Psoas muscle (tissue), 2 donors: Measurements from ENCODE around the genes GZF1 and CST3.

GRCh38 chr20:20076018-20076646 is 23.8 kb downstream of the CFAP61 start:
- PRO-cap, 2 experiments, result peak in 2 of 2 experiments; most common minus-strand start chr20:20076402 (in 2)

- PRO-cap, 2 experiments, result no peak in any of the 2 experiments
Measured at GRCh38 chr20:20211050-20211464, 156.8 kb upstream of the INSM1 start.

- PRO-cap, 2 experiments, result no peak in any of the 2 experiments
Measured at GRCh38 chr20:20472341-20473034, 104.6 kb downstream of the INSM1 start.

- PRO-cap, 2 experiments, result no peak in any of the 2 experiments
Measured at GRCh38 chr20:20492473-20492821, 124.5 kb downstream of the INSM1 start.

GRCh38 chr20:20494771-20495525 is 127.0 kb downstream of the INSM1 start:
- PRO-cap, 2 experiments, result no peak in any of the 2 experiments

GRCh38 chr20:20512271-20513260 is 144.7 kb downstream of the INSM1 start:
- PRO-cap, 2 experiments, result no peak in any of the 2 experiments

DNA sequence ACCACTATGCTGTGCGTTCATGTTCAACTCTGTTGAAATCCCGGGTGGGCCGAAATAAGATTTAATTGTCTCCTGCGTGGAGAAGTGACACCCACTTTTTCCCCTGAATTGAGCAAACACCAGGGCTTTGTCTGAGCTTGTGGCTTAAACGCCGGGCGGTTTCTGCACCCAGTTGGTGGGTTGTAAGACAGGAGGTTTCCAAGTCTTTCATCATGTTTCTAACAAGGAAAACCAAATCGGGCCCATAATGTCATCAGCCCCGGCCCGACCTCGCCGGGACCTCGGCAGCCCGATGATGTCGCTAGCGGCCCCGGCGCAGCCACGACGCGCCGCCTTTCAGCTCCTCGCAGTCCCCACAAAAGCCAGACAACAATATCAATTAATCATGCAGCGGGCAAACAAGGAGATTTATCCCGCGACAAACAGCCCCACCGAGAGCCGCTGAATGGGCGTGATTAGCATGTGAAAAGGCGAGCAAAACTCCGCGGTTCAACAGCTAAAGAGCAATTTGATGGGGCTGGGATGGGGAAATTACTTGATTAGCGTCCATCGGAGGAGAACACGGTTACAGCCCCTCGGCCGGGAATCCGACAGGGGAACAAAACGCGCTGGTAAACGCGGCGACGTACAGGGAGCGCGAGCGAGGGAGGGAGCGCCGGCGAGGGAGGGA is 25.1 kb upstream of the KIZ start:
- PRO-cap, 2 experiments, result no peak in any of the 2 experiments

DNA sequence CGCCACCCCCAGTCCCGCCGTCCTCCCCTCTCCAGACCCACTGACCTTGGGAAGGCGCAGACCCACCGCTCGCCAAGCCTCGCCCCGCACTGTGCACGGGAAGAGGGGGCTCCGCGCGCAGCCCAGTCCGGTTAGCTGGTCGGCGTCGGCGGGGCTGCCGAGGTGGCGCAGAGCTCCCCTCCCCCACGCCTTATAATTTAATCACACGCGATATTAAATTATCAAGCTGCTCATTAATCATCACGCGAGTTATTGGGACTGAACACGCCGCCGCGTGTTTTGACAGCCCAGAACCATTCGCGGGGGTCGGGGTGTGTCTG is 19.7 kb upstream of the KIZ start:
- PRO-cap, 2 experiments, result no peak in any of the 2 experiments

- PRO-cap, 2 experiments, result no peak in any of the 2 experiments
Measured at GRCh38 chr20:21302602-21303088, 486 bp upstream of the XRN2 start.

GRCh38 chr20:21359873-21360284 is 37.4 kb downstream of the NKX2-4 start:
- PRO-cap, 2 experiments, result no peak in any of the 2 experiments

DNA sequence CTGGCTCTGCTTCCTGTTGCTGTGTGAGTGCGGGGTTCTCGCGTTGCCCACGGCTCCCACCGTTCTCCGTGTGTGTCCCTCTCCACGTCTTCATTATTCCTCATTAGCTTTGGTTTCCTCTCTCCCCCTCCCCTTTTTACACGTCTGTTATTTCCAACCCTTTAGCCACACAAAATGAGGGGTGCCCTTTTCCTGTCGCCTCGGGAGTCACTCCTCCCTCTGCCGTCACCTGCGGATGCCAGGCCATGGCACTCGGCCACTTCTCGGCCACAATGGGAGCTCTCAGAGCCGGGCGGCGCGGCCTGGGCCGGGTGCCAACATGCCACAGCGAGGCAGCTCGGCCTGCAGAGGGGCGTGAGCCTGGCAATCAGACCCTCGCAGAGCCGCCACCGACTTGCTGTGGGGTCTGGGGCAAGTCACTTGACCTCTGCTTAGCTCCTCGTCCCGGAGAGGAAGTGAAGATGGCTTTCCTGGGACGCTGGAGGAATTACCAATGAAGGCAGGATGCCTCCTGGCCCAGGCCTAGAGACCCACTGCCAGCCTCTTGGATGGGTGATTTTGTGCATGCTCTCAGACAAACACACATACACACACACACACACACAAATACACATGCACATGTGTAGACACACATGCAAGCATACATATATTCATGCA is 94.5 kb upstream of the NKX2-2 start:
- PRO-cap, 2 experiments, result no peak in any of the 2 experiments

DNA sequence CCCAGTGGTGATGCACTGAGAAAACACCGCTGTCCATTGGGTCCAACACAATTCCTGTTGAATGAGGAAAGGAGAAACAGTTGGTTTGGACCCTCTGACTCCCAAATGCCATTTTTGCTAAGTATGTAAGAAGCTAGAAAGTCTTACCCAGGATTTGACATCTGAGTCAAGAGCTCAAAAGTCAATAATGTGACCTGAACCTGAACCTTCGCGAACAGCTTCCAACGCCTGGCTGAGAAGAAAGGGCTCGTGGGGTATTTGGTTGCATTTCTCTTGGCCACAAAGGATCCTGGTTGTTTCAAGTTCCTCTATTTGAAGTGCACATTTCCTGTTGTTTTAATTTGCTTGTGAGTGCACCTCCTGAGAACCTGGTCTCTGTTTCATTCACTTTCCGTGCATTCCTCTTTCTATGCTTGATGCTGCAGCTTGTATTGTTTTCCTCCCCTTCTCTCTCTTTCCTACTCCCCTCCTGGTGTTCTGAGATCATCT is 212.6 kb downstream of the FOXA2 start:
- PRO-cap, 2 experiments, result no peak in any of the 2 experiments

GRCh38 chr20:22524560-22524901 is 59.8 kb downstream of the FOXA2 start:
- PRO-cap, 2 experiments, result no peak in any of the 2 experiments

DNA sequence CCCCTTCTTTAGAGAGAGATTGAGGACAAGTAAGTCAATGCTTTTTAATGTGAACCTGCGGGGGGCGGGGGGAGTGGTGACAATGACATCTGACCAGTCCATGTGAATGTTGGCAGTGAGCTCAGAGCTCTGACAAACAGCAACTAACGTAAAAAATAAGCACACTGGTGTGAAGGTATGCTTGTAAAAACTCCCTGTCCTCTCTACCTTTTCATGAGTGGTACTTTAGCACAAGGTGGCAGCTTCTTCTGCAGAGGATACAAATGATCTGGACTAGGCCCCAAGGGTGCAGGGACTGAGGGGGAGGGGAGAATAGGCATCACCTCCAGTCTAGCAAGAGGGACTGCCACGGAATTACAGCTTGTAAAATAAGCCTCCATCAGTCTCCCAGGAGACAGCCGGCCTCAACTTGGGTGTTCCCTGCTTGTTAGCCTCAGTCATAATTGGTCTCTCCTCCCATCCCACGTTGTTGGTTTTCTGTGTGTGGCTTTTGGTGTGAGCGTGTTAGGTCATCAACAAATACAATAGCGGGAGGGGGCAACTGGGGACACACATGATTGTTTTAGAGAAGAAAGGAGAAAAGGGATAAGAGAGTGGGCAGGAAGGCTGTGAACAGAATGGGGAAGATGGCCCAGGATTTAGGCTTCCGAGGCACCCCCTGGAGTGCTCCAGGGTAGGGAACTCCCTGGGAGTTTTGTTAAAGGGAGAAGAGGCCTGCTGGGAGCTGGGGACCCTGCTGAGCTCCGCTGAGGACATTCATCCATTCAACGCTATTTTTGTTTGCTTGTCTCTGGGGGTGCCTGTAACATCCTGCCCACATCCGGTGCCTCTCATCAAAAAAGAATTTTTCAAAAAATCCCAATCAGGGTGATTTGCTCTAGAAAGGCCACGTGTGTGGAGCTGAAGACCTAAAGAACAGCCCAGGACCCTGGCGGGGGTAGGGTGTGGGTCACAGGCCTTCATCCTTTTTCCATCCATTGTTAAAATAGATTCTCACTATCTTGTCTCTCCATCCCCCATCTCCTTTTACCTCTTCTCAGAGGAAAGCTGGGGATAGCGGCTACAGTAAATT is 9.2 kb downstream of the FOXA2 start:
- PRO-cap, 2 experiments, result no peak in any of the 2 experiments

DNA sequence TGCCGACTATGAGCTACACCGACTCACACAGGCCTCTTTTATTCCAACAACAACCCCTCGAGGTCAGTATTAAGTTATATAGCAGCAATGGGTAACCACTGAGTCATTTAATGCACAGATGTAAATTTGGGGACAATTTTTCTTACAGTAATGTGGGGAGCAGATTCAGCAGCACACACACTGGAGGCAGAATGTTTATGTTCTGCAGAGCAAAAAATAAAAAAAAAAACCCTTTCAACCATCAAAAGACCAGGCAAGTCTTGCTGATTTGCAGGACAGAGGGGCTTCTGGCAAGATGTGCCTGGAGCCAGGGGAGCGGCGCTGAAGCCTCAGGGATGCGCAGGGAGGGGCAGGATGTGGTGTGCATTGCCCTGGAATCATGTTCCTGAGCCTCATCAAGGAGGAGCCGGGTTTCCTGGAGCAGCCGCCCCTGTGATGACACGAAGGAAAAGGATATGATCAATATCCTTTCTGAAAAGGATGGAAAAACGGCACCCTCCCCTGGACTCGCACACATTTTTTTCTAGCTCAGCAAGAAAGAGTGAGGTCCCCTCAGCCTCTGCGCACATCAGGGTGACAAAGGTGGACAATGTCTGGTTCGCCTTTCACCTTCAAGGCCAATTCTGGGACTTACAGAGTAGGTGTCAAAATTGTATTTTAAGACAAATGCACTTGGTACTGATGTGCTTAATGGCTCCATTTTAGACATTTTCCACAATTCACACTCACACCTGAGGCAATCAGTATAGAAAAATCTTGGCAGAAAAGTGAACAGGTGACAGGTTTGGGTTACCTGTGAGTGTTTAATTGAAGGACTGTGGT is 173.1 kb upstream of the SSTR4 start:
- PRO-cap, 2 experiments, result no peak in any of the 2 experiments

- PRO-cap, 2 experiments, result no peak in any of the 2 experiments
Measured at GRCh38 chr20:22984241-22984755, 50.8 kb upstream of the SSTR4 start.

DNA sequence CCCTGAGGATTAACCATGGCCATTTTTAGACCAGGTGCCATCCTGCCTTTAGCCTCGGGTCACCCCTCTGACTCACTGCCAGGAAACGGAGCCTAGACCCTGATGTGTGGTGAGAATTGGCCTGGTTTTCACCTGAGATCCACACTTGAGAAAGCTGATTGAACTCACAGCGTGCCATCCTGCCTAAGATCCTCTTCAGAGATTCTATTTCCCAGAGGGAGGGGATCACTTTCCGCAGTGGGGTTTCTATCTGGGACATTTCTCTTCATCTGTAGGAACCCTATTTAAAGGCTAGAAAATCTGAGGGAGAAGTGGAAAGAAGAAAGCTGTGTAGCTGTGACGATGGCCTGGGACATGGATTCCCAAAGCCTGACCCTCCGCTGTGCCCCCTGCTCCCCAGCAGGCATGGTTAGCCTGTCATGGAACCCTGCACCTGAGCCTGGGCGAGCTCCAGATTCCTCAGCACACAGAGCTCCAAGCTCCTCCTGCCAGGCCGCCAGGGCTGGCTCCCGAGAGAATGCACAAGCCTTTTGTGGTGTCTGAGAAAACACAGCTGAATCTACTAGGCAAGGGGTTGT is 64.0 kb upstream of the CD93 start:
- PRO-cap, 2 experiments, result peak in 2 of 2 experiments; most common plus-strand start position 462 of the sequence (in 2); most common minus-strand start position 419 of the sequence (in 2)

DNA sequence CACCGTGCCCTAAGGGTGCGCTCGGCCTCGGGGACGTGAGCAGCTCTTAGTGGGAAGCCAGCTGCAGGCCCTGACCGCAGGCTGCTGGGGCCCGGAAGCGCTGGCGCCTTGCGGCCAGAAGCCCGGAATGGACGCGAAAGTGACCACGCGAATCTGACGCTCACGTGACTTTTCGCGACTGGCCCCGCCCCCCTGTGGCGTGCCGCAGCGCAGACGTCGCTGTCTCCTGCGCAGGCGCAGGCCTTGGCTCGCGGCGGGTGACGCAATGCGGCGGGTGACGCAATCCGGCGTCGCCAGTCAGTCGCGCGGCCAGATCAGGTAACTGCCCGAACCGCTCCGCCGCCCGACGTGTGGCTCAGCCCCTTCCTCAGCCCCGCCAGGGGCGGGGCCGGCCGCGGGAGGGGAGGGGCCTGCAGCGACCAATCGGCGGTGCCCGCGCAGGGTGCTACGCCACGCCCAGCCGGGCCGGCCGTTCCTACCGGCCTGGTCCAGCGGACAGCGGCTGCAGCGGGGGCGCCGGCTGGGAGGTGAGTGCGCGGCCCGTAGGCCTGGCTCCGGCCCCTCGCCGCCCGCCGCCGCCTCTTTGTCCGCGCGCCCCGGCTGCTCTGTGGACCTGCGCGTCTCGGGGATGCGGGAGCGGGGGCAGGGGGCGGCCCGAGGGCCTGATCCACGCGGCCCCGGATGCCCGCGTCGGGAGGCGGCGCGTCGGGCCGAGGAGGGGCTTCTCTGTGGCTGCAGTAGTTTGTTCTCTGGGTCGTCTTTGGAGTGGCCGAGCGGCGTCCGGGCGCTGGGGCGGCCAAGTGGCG is at the start of gene GZF1:
GZF1 (plus strand) TSS at position 472 of the 806 bp plus-strand sequence.
- PRO-cap, 2 experiments, result peak in 2 of 2 experiments; most common plus-strand start position 472 of the sequence (in 1); most common minus-strand start position 128 of the sequence (in 1)

GRCh38 chr20:23634947-23635611 is 2.7 kb downstream of the CST3 start:
- PRO-cap, 2 experiments, result peak in 1 of 2 experiments; most common plus-strand start chr20:23635372 (in 1)

DNA sequence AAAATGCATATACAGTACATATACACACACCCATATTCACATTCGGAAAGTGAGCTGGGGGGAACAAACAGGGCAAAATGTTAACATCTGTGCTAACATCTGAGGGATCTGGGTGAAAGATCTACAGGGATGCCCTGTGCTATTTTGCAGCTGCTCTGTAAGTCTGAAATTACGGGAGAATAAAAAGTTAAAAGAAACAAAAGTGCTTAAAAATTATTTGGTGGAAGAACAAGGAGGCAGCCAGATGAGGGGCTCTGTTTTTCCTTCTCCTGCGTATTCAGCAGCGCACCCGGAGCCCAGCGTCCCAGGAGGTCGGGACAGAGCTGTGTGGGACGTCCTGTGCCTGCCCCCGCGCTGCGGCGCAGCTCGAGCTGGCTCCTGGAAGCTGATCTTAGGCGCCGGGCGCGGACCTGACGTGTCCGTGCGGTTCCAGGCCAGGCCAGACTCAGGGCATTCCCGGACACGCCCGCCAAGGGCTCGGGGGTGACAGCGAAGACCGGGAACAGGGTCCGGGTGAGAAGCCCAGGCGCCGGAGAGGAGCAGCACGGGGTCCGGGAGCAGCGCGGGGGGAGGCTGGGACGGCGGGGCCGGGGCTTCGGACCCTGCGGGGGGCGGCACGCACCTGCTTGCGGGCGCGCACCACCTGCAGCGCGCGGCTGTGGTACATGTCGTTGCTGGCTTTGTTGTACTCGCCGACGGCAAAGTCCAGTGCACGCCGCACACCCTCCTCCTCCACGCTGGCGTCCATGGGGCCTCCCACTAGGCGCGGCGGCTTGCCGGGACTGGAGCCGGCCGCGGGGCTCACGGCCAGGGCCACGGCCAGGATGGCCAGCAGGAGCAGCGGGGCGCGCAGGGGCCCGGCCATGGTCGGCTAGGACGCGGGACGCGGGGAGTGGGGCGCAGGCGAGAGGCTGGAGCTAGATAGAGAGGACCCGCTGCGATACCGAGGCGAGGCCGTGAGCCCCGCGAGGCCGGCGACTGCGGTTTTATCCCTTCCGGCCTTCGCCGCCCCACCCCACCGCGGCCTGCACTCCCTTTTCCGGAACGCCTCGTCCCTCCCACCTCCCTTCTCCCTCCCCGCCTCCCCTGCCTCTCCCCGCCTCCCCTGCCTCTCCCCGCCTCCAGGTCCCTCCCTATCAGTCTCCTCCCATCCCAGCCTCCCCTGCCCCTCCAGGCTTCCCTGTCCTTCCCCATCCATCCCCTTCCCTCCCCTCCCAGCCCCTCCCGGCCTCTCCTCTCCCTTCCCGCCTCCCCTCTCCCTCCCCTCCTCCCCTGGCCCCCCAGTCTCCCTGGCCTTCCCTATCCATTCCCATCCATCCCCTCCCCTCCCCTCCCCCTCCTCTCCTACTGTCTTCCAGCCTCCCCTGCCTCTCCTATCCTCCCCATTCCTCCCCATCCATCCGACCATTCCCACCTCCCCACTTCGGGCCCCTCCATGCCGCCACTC is at the start of gene CST3:
CST3 (minus strand) TSS at position 958 of the 1,447 bp plus-strand sequence.
- PRO-cap, 2 experiments, result peak in 2 of 2 experiments; most common plus-strand start position 418 of the sequence (in 1); most common minus-strand start position 367 of the sequence (in 1)